Paraaortic lymph node (tissue), 1 donor: ENCODE measurements around a stretch of chr19.

- PRO-cap: bidirectional peak, plus-strand start at chr19:22596283, minus-strand start at chr19:22595974
Observed at GRCh38 chr19:22595649-22596092, 38.5 kb upstream of the ZNF492 start.

DNA sequence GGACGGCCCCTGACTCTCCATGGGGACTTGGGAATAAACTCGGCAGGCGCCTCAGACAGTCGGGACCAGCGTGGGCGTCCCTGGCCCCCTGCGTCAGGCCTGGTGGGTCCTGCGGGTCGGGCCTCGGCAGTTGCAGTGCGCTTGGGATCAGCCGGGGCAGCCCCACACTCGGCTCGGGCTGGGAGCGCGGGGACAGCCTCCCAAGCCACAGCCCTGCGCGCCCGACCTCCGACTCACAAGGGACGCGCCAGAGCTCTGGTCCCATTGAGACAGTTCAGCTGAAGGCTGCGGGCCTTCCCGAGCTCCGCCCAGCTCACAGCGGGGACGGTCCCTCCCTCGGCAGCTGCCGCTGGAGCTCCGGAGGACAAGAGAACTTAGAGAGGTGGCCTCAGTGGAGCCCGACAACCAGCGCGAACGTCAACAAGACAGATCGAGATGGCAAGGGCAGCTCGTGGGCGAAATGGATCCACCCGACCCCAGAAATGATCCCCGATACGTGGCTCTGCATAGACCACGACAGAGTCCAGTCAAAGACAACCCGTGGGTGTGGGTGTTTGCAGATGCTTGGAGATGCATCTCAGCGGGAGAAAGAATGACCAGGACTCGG lies 45.6 kb upstream of the ZNF730 start:
- PRO-cap: no peak

DNA sequence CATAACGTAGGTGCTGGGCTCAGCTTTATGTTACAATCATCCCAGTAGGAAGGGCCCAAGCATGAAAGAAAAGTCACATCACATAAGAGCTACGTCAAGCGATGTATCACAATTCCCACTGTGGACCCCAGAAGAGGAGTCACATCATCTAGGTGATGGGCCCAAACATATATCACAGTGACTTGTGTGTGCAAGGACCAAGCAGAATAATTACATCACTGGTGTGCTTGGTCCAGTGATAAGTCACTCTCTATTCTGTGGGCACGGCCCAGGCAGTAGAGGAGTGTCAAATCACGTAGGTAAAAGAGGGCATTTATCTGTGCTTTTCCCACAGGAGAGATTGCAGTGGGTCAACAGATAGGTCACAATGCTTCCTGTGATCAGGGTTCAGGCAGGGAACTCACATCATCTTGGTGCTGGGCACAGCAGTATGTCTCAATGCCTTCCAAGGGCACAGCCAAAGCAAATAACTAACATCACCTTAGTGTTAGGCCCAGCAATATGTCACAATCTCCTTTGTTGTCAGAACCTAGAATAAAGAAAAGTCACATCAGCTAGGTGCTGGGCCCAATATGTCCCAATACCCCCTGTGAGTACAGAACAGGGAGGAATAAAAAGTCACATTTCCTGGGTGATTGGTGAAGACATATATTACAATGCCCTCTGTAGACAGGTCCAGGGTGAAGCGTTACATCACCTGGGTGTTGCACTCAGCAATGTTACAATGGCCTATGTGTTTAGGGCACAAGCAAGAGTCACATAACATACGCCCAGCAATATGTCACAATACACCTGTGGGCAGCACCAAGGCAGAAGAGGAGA lies 11.2 kb upstream of the ZNF724 start:
- PRO-cap: no peak

DNA sequence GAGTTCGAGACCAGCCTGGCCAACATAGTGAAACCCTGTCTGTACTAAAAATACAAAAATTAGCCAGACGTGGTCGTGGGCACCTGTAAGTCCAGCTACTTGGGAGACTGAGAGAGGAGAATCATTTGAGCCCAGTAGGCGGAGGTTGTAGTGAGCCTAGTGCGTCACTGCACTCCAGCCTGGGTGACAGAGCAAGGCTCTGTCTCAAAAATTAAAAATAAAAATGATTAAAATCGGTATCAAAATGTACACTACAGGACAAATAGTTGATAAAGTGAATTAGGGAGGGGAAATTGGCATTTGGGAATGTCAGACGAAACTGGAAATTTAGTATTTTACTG lies 1.5 kb downstream of the ZNF91 start:
- PRO-cap: no peak

- PRO-cap: no peak
Observed at GRCh38 chr19:23471257-23471600, 76.0 kb upstream of the ZNF91 start.

DNA sequence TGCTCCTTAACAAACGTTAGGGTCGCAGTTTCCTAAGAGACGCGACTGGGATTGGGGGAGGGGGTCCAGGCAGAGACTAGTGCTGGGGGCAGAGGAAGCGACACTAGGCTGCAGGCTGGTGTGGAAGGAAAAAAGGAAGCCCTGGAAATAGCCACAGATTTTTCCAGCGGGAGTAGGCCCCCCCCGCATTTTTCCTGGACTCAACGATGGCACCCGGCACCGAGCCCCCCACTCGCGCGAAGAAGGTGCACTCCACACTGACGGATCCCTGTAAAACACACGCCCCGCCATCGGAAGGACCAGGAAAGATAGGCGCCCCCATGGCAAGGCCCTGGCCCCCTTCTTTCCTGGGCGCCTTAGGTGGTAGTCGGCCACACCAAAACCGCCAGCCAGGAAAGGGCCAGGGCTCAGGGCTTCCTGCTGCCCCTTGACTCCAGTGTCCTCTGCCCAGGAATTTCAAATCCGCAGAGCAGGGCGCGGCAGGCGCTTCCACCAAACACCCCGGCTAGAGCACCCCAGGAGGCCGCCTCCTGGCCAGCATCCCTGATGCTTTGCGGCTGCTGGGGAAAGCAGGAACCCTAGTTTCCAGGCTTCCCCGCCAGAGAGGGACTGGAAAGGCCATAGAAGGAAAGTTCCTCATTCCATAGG lies 57.4 kb downstream of the ZNF726 start:
- PRO-cap: no peak

GRCh38 chr19:24001106-24001748 lies 85.8 kb upstream of the ZNF254 start:
- PRO-cap: no peak

DNA sequence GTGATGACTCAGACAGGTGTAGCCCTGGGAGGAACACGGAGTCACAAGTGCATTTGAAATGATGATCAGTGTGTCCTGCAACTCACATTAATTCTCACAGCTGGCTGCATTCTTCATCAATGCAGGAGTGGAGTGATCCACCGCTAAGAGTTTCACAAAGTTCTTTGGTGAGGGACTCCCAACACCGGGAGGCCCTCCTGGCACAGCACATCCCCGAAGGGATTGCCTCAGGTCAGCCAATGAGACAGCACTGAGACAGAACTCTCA lies 82.7 kb upstream of the ZNF254 start:
- PRO-cap: unidirectional peak, minus-strand start at position 148 of the sequence

- PRO-cap: no peak
Observed at GRCh38 chr19:28008512-28008711, 1204.5 kb downstream of the UQCRFS1 start.

- PRO-cap: no peak
Observed at GRCh38 chr19:28501140-28501726, 711.7 kb downstream of the UQCRFS1 start.

DNA sequence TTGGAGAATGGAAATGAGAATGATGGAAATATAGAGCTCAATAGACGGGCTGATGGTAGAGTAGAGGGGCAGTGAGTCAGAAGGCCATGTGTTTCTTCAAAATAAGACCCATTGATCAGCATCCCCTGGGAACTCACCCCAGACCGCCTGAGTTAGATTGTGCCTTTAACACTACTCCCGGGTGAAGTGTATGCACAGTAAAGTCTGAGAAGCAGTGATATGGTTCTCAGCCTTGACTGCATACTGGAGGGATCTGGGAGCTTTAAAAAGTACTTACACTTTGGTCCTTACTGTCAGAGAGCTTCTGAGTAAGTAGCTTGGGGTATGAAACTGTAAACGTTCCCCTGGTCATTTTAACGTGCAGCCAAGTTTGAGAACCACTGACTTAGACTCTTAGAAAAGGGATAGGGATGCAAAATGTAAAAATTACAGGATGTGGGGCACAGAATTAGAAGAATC lies 609.0 kb downstream of the UQCRFS1 start:
- PRO-cap: no peak

GRCh38 chr19:28608435-28609850 lies 604.0 kb downstream of the UQCRFS1 start:
- PRO-cap: no peak

GRCh38 chr19:28989088-28989546 lies 223.8 kb downstream of the UQCRFS1 start:
- PRO-cap: no peak

DNA sequence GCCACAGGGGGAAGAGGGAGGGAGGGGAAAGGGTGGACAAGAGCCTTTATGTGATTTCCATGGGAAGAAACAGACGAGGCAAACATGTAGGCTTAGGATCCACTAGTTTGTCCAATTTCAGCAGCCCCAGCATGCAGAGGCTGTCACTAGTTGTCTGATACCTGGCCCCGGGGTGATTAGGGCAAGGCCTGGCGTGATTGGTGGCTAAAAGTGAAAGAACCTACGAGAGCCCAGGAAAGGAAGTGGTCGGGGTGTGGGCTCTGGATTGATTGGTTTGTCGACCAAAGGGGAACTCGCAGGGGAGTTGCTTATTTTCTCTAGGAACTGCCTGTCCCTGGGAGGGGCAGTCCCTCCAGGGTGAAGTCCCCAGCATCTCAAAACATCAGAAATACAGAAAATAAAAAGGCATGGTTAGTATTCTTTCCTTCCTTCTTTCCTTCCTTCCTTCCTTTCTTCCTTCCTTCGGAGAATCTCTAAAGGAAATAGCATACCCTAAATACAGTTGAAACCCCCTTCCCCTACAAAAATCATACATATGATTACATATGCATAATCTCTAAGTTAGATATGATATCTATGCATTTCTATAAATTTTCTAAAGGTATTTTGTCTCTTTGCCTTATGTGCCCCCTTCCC lies 64.2 kb upstream of the UQCRFS1 start:
- PRO-cap: no peak

GRCh38 chr19:29667782-29668592 lies 2.7 kb downstream of the PLEKHF1 start:
- PRO-cap: no peak

DNA sequence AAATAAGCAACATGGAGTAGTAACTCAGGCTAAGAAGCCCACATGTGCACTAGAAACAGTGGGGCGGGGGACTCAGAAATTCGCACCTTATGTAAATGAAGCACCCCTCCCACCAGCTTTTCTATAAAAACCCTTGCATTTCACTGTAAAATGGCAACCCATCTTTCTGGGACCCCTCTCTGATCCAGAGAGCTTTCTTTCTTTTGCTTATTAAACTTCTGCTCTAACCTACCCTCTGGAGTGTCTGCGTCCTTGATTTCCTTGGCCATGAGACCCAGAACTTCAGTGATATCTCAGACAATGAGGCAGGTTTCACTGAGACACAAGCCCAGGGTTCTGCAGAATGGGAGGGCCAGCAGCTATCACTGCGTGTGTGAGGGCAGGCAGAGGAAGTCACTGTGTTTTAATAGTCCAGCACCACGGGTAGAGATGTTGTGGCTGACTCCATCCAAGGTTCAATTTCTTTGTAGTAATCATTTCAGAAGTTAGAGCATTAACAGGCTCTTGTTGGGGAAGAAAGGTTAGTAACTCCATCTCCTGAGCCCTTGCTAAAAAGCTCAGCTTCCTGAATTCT lies 2.4 kb downstream of the C19orf12 start:
- PRO-cap: no peak

DNA sequence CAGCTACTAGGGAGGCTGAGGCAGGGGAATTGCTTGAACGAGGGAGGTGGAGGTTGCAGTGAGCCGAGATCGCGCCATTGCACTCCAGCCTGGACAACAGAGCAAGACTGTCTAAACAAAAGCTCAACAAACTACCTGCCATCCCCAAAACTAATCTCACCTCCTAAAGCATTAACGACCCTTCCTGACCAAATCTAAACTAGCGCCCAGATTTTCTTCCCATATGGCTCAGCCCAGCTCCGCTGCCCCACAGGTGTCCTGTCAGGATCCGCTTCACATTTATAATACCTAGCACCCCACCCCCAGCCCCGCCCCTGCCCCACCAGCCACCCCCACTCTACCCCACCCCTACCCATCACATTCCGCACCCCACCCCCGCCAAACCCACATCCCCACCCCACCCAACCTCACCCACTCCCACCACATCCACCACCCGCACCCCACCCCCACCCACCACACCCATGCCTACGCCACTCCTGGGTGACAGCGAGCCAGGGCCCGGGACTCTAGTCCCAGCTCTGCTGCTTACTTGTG lies 616 bp downstream of the C19orf12 start:
- PRO-cap: bidirectional peak, plus-strand start at position 479 of the sequence, minus-strand start at position 251 of the sequence

DNA sequence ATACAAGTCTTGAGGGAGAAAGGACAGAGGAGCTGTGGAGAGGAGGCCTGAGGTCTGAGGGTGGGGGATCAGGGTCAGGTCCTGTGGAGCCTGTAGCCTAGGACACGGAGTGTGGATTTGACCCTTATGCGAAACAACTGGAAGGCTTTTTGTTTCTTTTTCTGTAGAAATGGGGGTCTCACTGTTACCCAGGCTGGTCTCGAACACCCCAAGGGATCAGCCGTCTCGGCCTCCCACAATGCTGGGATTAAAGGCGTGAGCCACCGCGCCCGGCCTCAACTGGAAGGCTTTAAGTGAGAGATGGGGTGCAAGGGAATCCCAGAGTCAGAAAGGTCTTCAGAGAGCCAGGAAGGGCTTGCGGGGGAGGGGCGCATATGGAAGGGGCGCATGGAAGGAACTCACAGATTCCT lies 933 bp upstream of the CCNE1 start:
- PRO-cap: no peak

DNA sequence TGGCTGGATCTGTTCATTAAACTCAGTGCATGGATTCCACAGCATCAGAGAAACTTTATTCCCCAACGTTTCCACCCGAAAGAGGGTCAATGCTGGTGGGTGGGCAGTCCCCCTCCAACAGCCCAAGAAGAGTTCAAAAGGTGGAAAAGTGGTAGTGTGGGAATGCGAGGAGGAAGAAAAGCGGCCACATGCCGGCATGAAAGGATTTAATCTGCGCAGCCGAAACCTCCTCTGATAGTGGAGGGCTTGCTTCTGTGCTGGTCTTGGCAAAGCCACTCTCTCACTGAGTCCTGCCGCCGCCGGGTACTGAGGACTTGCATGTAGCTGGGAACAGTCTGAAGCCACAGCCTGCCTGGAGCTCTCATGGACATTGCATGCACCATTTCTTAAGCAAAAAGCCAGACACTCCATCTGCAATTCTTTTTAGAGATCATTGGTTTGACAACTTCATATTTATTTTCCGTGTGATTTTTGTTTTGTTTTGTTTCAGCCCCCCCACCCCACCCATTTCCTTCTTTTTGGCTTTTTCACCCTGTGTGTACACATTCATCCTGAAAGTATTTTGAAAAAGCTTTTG lies 136.2 kb upstream of the ZNF536 start:
- PRO-cap: no peak

GRCh38 chr19:30360477-30360736 lies 11.8 kb upstream of the ZNF536 start:
- PRO-cap: no peak